HTERT-HM (cell line): ENCODE measurements around a stretch of chr12.

GRCh38 chr12:22256209-22256579 lies 78.3 kb downstream of the ST8SIA1 start:
- RRBS = no CpG with 5 or more reads among the region's 4 CpGs

GRCh38 chr12:22275679-22276363 lies 58.7 kb downstream of the ST8SIA1 start:
- RRBS = no CpG with 5 or more reads among the region's 5 CpGs

DNA sequence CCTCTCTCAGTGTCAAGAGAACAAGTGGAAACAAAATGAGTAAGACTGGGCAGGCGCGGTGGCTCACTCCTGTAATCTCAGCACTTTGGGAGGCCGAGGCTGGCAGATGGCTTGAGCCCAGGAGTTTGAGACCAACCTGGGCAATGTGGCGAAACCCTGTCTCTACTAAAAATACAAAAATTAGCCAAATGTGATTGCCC lies 89.6 kb upstream of the ST8SIA1 start:
- RRBS = no CpG with 5 or more reads among the region's 4 CpGs

DNA sequence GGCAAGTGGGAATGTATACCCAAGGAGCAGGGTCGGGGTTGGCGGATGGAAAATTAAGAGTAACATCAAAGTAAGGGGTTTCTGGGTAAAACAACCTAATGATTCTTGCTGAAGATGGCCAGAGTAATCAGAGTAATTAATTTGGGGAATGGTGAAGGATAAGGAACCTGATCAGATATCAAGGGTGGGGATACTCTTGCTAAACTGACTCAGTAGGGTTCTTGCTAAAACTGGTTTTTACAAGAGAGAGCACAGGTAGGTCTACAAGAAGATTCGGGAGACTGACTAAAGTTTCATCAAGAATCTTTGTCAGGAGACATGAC lies 33.6 kb downstream of the ETNK1 start:
- RRBS = no CpG with 5 or more reads among the region's 3 CpGs

GRCh38 chr12:22699385-22700163 lies 74.6 kb downstream of the ETNK1 start:
- RRBS = no CpG with 5 or more reads among the region's 14 CpGs

GRCh38 chr12:22760418-22760614 lies 135.3 kb downstream of the ETNK1 start:
- RRBS = no CpG with 5 or more reads among the region's 3 CpGs

DNA sequence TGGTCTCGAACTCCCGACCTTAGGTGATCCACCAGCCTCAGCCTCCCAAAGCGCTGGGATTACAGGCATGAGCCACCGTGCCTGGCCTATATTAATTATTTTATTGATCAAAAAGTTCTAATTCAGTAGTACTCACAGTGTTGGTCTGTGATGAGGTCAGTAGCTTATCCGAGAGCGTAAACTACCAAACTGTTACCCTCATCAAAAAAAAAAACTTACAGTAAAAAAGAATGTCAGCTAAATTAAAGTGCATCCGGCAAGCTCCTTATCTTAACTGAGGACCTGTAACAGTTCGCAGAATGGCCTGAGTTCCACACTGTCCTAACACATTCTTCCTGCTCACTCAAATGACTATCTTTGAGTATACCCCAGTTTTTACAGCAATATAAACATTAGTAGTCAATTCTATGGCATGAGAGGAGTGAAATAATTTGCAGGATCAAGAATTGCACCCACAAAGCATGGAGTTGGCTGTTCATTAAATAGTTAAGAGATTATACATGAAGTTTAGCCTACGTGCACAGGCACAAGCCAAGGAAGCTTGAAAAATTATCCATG lies 228.1 kb downstream of the SOX5 start:
- RRBS = no CpG with 5 or more reads among the region's 9 CpGs

DNA sequence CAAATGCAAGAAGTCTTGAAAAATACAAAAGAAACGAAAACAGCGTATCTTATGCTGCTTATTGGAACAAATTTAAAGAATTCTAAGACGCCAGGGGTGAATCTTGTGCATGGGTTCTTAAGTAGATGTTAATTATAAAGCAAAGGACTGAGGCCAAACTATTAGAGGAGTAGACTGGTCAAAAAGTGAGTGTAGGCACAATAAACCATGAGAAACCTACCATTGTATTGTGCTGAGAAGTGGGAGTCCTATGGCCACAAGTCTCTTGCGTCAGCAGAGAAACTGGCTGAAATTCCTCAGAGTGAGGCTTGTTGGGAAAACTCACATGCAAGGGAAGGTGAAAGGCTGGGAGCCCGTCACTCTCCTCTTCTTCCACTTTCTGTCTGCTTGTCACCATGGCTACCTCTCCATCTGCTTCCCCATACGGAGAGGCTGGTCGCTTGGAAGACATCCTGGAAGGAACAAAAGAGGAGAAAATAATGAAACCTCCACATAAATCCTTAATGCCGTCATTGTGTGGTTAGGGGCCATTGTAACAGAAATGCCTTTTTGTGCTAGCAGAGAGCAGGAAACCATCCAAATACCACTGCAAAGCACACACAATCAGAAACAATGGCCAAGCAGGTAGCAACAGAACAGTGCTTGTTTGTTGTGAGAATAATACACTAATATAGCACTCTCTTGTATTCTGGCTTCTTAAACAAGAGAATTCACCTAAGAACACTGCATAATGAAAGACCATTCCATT lies 53.7 kb downstream of the SOX5 start:
- RRBS = no CpG with 5 or more reads among the region's 8 CpGs

DNA sequence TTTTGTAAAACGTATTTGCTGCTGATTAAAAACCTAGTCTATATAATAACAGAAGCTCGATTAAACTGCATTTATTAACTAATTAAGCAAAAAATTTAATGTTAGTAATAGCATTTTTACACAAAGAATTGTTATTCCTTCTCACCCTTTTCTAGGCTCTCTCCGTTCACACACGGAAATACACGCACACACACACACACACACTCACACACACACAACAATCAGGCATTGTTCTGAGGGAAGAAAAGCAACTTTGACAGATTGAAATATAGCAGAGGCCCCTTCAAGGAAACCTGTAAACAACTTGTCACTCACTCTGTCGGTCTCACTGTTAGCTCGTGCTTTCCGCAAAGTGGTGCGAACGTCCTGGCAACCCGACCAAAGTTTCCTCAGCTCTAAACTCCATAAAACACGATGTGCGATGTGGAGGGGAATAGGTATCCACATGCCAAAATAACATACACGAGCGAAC lies 644 bp upstream of the SOX5 start:
- RRBS = no CpG with 5 or more reads among the region's 15 CpGs

- RRBS = no CpG with 5 or more reads among the region's 15 CpGs
Observed at GRCh38 chr12:23950556-23951537, 1.4 kb upstream of the SOX5 start.

GRCh38 chr12:24078017-24078883 lies 128.8 kb upstream of the SOX5 start:
- RRBS = no CpG with 5 or more reads among the region's 5 CpGs

- RRBS = no CpG with 5 or more reads among the region's 24 CpGs
Observed at GRCh38 chr12:24563872-24564510, 384.9 kb downstream of the BCAT1 start.

DNA sequence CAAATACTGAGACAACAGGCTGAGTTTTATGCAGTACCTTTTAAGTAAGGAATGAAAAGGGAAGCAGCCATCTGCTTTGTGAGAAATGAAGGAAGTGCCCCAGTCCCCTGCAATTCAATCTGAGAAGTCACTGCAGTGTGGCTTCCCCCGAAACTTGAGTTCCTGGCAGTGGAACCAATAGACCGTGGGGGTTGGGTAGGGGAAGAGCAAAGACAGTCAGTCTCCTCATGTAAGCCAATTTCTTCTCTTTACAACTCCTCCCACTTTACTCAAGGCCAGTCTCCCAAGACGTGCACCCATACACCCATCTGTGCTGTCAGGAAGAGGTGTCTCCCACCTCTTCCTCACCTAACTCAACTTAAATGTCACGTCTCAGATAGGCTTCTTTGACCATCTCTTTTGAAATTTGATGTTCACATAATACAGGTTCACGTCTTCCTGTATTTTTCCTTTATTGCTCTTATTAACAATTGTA lies 206.5 kb downstream of the BCAT1 start:
- RRBS = no CpG with 5 or more reads among the region's 5 CpGs

DNA sequence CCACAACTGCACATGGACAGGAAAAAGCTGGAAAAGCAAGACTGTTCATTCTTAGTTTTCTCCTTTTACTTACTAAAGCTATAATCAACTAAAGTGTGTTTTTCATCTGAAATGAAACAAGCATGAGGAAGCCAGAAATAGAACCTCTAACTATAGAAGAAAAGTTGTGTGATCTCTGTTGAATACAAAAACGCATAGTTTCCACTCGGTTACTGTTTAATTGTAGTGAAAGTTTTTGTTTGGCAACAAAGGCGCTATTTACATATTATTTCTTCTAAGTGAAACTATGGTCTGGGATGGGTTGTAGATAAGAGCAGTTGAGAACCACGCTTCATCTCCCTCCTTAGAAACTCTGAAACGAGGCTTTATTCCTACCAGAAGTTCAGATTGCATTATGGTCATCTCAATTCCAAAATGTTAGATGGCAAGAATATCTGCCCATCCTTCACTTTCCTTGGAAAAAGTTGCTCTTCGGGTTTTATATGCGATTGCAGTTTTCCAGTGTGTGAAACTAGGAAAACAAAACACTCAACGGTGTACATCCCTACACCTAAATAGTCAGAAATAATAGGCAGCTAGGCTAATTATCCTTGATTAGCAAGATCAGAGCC lies 1.1 kb downstream of the BCAT1 start:
- RRBS = no CpG with 5 or more reads among the region's 8 CpGs

GRCh38 chr12:25018146-25018489 lies 34.4 kb upstream of the IRAG2 start:
- RRBS = no CpG with 5 or more reads among the region's 3 CpGs

- RRBS = no CpG with 5 or more reads among the region's 7 CpGs
Observed at GRCh38 chr12:25231604-25232193, 19.0 kb downstream of the KRAS start.

DNA sequence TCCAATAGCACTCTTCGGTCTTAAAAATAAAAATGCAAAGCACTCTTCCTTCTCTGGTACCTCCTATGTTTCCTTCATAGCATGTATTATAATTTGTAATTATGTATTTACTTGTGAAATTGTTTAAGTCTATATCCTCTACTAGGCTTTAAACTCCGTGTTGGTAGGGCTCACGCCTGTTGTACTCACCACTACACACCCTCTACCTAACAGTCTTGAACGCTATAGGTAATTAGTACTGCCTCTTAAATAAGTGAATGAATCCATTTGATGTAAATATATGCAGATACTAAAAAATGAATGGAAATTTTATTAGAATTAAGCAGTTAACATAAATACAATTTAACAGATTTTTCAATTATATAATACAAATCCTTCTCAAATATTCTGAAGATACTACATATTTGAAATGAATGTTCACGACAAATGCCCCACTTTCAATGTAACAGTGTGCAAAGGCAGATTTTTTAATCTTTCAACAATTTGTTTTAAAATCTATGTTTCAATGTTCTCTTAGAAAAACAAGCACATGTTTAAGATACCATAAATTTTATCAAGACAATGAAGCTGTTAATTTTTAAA lies 17.1 kb downstream of the KRAS start:
- RRBS = no CpG with 5 or more reads among the region's 5 CpGs

- RRBS = no CpG with 5 or more reads among the region's 6 CpGs
Observed at GRCh38 chr12:25247300-25247759, 3.4 kb downstream of the KRAS start.